ENCODE measurements around the gene PLCB1.

DNA sequence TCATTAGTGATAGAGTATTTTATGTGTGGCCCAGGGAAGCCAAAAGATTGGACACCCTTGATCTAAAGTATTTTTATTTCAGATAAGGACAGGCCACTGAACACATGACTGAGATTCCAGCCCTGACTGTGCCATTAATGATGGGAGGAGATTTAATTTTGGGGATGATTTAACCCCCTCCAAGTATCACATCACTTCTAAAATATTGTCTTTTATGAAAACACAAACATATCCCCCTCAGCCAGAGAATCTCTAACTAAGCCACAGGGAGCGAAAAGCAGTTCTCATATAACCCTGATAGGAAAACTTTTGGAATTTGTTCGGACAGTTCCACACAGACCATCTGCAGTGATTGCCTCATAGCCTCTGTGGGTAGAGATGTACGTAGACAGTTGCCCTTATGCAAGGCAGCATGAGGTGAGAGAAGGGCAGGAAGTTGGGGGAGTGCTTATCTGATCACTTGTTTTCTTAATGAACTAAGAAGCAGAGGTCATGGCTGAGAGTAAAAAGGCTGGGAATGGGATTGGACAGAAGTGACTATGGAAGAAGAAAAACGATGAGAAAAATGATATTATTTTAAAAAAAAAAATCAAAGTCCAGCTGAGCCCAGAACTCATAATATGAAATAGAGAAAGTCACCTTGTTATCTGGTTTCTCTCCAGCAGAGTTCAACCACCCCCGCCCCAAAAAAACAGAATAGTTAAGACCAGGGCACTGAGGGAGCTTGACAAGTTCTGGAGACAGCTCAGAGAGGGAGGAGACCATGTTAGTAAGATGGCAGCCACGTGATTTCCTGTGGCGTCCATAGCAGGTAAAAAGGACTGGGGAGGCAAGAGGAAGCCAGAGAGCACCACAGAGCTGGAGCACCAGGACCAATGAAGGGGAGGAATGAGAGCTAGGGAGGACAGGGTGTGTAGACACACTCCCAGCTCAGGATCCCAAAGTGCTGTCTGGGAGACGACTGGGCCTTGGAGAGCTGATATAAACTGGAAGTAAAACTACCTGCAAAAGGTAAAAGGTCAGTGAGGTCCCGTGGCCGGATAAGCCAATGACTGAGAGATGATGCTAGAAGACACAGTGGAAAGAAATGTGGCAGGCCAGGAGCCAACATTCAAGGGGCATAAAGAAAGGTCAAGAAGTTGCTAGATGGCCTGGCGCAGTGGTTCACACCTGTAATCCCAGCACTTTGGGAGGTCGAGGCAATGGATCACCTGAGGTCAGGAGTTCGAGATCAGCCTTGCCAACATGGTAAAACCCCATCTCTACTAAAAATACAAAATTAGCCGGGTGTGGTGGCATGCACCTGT is 39.3 kb downstream of the SLC23A2 start:
- PRO-cap = no peak

GRCh38 chr20:4978177-4978909 is 23.0 kb downstream of the SLC23A2 start:
- PRO-cap = no peak

DNA sequence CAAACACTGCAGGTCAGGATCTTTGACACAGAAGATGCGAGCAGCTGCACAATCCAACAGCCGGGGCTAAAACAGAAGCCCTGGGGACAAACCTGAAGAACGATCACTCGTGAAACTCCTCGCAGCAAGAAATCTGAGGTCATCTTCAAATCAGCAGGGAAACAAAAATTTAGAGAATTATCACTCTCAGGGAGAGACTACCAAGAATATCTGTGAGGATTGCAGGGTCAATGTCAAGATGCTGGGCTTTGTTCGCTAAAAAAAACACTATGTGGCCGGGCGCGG is 14.1 kb downstream of the SLC23A2 start:
- PRO-cap = no peak

- PRO-cap = no peak
Measured at GRCh38 chr20:5118567-5119084, 1.1 kb downstream of the PCNA start.

GRCh38 chr20:5543309-5543840 is 67.4 kb downstream of the GPCPD1 start:
- PRO-cap = no peak

DNA sequence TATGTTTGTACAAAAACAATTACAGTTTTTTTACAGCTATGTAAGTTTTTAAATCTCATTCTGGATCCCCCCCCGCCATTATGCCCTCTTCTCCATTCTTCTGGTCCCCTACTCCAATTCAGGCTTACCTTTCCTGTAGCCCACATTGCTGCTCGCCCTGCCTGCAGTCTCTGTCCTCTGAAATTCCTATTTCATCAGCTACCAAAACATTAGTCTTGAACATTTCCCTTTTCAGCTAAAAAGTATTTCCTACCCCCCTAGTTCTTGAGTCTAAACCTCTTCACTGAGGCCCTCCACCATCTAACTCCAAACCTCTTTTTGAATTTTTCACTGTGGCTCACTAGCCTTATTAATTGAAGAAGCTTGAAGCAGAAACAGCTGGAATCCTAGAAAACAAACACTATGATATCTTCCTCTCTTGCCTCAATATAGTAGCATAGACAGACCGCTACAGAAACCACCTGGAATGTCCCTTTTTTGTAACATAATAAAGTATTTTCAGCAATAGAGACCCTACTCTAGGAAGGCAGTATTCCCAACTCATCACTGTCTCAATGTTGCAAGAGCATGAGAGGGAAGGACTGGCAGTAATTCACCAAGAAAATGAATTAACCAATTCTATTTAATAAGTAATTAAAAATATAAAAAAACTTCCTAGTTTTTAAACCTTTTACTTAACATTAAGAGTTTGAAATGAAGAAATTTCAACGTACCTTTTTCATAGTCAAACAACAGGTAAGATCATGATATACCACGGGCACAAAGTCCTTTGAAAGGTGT is 41.2 kb downstream of the GPCPD1 start:
- PRO-cap = no peak

GRCh38 chr20:5612955-5613414 is 2.2 kb upstream of the GPCPD1 start:
- PRO-cap = unidirectional peak, minus-strand start at chr20:5613185

DNA sequence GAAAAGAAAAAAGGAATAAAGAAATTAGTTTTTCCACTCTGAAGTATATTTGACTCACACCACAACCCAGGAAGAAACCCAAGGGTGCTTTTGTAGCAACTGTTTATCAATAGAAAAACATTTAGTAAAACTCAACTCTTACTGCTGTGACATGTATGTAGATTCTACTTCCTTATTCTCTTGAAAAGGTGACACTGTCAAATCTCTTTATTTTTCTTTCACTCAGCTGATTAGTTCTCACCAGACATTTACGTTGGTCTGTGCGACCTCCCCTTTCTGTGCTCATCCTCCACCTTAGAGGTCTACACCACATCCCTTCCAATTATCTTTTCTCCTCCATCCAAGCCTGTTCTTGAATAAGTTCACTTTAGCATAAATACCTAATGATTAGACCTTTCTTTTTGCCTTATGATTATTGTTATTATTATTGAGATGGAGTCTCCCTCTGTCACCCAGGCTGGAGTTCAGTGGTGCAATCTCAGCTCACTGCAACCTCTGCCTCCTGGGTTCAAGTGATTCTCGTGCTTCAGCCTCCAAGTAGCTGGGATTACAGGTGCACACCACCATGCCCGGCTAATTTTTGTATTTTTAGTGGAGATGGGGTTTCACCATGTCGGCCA is 39.7 kb upstream of the GPCPD1 start:
- PRO-cap = no peak

- PRO-cap = no peak
Measured at GRCh38 chr20:5846182-5846781, 65.0 kb upstream of the CHGB start.

DNA sequence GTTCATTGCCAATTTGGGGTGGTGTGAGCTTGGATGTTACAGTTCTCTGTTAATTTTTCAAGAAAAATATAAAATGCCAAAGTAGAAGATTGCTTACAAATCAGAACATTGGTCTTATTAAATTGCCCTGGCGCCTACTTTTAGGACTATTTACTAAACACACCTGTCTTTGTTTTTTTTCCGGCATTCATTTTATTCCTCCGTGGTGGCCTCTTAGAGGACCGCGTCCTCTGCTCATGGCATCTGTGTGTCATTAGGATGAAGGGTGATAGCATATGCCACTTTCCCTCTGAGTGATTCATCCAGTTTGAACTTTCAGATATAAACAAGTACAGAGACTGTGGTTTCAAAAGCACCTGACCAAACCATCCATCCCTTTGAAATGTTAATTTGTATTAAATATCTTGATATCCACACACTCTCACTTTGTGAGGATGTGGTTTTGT is 62.7 kb upstream of the CHGB start:
- PRO-cap = no peak

- PRO-cap = no peak
Measured at GRCh38 chr20:6700497-6701489, 66.7 kb upstream of the BMP2 start.

DNA sequence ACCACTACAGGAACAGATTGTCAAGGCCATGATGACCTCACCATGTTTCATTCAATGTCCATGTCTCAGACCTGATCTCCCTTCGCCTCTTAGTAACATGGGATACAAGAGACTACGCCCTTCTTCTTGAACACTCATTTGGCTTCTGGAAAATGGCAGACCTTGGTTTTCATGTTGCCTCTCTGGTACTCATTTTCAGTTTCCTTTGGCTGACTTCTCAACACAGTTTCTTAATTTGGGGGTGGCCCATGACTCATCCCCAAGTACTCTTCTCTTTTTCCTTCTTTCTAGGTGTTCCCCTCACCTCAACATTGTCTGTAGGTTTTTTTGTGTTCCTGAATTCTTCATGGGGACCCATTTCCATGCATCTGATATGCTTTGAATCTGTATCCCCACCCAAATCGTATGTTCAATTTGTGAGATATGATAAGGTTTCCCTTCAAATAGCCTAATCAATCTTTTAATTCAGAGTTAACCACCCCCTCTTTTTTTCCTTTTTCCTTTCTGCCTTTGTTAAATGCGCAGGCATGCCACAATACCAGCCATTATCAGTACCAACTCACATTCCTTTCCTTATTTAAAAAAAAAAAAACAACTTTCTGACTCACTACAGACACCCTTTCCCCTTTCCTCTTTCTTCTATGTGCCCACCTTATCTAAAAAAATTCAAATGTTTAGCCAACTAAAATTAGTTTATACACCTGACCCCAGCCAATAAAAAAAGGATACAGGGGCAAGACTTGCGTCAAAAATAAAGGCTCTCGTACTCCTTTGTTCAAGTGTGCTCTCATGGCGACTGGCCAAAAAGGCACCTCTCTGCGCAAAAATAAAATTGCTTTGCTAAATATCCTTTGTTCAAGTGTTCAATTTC is 22.4 kb downstream of the TMX4 start:
- PRO-cap = no peak

GRCh38 chr20:8131934-8132580 is at the start of gene PLCB1:
TSS of gene PLCB1 (plus strand) at chr20:8132266.
- PRO-cap = bidirectional peak, plus-strand start at chr20:8132315, minus-strand start at chr20:8132020

GRCh38 chr20:8161530-8162218 is 29.6 kb downstream of the PLCB1 start:
- PRO-cap = no peak

DNA sequence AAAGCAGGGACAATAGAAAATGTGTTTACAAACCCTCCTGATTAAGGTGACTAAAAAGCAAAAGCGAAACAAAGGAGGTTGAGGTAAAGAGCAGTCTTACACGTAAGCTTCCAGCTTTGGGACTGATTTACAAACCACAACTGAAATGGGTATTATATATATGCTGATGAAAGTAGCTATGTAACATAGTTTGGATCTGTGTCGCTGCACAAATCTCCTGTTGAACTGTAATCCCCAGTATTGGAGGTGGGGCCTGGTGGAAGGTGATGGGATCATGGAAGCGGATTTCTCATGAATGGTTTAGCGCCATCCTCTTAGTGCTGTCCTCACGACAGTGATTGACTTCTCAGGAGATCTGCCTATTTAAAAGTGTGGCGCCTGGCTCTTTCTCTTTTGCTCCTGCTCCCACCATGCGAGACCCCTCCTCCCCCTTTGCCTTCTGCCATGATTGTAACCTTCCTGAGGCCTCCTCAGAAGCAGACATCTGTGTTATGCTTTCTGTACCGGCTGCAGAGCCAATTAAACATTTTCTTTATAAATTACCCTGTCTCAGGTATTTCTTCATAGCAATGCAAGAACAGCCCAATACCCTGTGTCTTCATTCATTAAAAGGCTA is 82.1 kb downstream of the PLCB1 start:
- PRO-cap = no peak

DNA sequence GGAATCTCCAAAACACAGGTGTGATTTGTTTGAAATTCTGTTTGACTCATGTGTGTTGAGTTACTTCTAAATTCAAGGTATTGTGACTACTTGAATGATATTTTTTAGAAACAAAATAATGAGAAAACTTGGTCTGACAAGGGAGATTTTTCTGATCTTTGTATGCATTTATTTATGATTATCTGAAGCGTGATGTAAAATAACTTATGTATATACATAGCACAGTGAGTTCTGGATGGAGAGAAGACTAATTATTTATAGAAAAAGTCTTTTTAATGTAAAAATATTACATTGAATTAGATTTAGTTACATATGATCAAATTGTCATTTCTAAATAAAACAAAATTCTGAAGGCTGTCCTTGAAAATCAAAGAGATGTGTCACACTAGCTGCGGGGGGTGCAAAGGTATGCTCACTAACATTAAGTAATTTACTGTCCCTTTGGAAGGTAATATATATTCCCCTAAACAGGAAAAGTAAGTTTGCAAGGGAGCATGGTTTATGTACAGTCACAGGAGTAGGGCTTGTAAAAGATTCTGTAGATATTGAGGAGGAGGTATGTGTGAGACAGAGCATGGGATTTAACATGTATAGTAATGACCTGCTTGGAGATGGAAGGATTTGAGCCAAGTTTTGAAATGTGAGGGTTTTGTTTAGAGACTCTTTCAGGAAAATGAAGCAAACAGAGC is 284.2 kb downstream of the PLCB1 start:
- PRO-cap = no peak

DNA sequence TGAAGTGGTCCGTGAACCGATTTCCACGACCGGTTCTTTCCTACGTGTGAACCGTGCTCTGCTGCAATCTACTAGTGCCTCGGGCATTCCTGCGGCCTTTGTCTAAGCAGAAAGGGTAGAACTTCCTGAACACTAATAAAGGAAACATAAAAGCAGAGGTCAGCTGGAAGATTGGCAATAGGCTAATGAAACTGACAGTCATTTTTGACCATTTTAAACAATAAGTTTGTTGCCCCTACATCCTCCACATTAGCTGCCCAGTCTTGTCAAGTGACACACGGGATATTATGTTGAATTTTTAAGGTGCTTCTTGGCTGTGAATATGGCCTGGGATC is 410.1 kb downstream of the PLCB1 start:
- PRO-cap = no peak

DNA sequence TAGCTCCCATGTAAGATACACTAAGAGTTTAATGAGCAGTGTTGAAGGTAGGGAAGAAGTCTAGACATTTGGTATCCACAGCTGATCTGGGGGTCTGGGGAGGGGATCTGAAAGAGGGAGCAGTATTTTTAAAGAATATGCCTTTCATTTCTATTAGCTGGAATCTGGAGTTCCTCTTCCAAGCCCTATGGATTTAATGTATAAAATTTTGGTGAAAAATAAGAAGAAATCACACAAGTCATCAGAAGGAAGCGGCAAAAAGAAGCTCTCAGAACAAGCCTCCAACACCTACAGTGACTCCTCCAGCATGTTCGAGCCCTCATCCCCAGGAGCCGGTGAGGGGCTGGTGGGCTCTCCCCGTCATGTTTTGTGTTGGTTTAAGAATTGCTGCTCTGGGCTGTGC is 351.4 kb upstream of the PLCB4 start:
- PRO-cap = no peak

- PRO-cap = bidirectional peak, plus-strand start at chr20:9068735, minus-strand start at chr20:9068604
Measured at GRCh38 chr20:9068293-9068768, 556 bp upstream of the PLCB4 start.

- PRO-cap = no peak
Measured at GRCh38 chr20:9225806-9226356, 157.0 kb downstream of the PLCB4 start.